BE2C (cell line): ENCODE measurements around a stretch of chrX.

- RRBS: no CpG with 5 or more reads among the region's 63 CpGs
These were observed 1.5 kb downstream of the GTPBP6 start for GRCh38 chrX:316743-317826.

DNA sequence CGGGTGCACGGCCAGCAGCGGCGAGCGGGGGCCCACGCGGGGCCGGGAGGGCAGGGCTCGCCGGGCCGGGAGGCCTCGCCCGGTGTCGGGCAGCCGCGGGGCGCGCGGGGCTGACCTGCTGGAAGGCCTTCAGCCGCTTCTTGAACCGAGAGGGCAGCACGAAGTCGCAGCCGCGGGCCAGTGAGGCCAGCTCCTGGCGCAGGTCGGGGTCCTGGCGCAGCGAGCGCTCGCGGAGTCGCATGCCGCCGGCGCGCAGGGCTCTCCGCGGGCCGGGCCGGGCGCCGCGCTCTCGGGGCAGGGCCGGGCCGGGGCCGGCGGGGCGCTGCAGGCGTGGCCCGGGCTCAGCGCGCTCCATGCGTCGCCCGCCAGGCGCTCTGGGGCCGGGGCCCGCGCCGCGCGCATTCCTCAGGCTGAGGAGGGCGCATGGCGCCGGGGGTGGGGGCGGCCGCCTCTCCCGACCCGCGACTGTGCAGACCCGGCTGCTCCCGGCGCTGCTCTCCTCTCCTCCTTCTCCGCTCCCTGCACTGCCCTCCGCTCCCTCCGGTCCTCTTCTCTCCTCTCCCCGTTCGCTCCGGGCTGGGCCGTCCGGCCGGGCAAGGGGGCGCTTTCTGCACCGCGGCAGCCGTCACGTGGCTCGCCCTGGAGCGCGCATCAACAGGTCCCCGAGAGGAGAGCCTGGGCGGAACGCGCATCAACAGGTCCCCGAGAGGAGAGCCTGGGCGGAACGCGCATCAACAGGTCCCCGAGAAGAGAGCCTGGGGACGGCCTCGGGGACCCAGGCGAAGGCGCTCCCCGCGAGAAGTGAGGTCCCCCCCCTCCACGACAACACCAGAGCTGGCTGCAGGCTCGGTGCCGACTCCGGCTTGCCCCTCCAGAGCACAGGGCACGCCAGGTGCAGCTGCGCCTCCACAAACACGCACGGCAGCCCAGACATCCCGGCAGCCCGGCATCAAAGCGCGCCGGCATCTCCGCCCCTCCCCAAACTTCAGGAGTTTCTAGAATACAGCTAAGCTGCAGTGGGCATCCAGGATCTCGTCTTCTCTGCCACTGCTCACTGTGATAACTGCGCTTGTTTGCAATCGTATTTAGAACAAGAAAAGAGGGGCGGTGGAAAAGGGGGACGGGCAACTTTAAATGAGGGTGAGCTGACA lies 12.9 kb downstream of the PPP2R3B start:
- RRBS: 3% methylated on average over 30 of the region's 126 CpGs

DNA sequence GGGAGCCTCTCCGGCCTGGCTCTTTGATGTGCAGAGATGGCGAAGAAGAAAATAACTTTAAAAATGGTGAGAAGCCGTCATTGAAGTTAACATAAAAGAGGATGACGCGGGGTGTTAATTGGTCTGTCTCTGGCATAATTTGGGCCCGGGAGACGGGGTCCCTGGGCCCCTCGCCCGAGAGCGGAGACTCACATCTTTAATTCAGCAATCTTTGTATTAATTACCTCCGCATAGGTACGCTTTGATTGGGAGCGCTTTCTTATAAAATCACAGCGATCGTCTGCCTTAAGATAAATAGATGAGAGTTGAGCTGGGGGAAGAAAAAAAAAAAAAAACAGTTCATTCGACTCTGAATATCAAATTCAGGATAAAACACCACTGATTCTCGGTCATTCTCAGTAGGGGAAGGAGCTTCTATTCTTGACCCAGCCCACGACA lies 48.5 kb upstream of the PPP2R3B start:
- RRBS: 86% methylated on average over 1 of the region's 18 CpGs

GRCh38 chrX:1249126-1250040 lies 19.2 kb upstream of the CSF2RA start:
- RRBS: 22% methylated on average over 5 of the region's 25 CpGs

- RRBS: no CpG with 5 or more reads among the region's 11 CpGs
These were observed 25.5 kb downstream of the IL3RA start for GRCh38 chrX:1361761-1362781.

- RRBS: no CpG with 5 or more reads among the region's 5 CpGs
These were observed 3.7 kb downstream of the SLC25A6 start for GRCh38 chrX:1388154-1388595.

GRCh38 chrX:1464704-1465870 lies 12.4 kb upstream of the ASMTL start:
- RRBS: 2% methylated on average over 17 of the region's 60 CpGs

GRCh38 chrX:1480777-1481177 lies 28.1 kb upstream of the ASMTL start:
- RRBS: no CpG with 5 or more reads among the region's 10 CpGs

DNA sequence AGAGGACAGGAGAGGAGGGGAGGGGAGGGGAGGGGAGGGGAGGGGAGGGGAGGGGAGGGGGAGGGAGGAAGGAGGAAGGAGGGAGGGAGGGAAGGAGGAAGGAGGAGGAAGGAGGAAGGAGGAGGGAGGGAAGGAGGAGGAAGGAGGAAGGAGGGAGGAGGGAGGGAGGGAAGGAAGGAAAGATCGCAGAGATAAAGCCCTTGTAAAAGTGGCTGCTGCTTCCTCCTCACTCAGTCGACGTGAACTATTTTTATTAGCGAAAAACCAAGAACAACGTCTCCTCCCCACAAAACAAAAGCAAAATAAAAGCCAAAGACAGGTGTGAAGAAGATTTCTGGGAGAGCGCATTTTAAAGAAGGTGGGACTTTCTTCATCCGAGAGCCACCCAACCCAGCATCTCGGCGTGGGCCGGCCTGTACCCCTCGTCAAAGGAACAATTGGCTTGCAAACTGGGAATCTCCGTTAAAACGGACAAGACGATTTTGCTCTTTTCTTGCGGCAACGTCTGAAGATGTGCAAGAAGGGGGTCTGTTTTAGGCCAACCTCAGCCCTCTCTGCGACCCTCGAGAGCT lies 40.7 kb upstream of the ASMTL start:
- RRBS: no CpG with 5 or more reads among the region's 18 CpGs

- RRBS: no CpG with 5 or more reads among the region's 8 CpGs
These were observed 12.6 kb downstream of the P2RY8 start for GRCh38 chrX:1523977-1525284.

- RRBS: 9% methylated on average over 3 of the region's 23 CpGs
These were observed 9.8 kb upstream of the P2RY8 start for GRCh38 chrX:1546521-1547516.

- RRBS: no CpG with 5 or more reads among the region's 8 CpGs
These were observed 10.7 kb upstream of the ASMT start for GRCh38 chrX:1604198-1604607.

DNA sequence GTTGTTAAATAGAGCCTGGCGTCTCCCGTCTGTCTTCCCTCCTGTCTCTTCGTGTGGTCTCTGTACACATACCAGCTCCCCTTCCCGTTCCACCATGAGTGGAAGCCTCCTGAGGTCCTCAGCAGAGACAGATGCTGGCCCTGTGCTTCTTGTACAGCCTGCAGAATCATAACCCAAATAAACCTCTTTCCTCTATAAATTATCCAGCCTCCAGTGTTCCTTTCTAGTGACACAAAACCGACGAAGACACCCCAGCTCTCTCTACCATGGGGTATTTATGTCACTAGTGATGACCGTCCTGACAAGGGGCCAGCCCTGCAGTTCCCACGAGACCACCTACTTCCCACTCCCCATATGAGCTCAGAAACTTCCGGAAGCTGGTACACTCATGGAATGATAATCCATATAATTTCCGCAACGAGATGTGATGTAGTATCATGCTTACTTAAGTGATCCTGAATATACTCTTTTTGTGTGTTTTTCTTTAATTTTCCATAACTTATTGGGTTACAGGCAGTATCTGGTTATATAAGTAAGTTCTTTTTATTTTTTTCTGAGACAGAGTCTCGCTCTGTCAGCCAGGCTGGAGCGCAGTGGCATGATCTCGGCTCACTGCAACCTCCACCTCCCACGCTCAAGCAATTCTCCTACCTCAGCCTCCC lies 162.0 kb downstream of the DHRSX start:
- RRBS: no CpG with 5 or more reads among the region's 15 CpGs

DNA sequence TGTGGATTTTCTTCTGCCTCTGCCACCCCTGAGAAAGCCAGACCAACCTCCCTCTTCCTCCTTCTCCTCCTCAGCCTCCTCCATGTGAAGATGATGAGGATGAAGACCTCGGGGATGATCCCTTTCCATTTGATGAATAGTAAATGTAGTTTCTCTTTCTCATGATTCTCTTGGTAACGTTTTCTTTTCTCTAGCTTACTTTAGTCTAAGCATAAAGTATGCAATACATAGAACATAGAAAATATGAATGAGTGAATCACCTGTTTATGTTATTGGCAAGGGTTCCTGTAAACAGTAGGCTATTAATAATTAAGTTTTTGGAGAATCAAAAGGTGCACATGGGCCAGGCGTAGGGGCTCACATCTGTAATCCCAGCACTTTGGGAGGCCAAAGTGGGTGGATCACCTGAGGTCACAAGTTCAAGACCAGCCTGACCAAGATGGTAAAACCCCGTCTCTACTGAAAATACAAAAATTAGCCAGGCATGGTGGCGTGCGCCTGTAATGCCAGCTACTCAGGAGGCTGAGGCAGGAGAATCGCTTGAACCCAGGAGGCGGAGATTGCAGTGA lies 144.1 kb downstream of the DHRSX start:
- RRBS: no CpG with 5 or more reads among the region's 8 CpGs

DNA sequence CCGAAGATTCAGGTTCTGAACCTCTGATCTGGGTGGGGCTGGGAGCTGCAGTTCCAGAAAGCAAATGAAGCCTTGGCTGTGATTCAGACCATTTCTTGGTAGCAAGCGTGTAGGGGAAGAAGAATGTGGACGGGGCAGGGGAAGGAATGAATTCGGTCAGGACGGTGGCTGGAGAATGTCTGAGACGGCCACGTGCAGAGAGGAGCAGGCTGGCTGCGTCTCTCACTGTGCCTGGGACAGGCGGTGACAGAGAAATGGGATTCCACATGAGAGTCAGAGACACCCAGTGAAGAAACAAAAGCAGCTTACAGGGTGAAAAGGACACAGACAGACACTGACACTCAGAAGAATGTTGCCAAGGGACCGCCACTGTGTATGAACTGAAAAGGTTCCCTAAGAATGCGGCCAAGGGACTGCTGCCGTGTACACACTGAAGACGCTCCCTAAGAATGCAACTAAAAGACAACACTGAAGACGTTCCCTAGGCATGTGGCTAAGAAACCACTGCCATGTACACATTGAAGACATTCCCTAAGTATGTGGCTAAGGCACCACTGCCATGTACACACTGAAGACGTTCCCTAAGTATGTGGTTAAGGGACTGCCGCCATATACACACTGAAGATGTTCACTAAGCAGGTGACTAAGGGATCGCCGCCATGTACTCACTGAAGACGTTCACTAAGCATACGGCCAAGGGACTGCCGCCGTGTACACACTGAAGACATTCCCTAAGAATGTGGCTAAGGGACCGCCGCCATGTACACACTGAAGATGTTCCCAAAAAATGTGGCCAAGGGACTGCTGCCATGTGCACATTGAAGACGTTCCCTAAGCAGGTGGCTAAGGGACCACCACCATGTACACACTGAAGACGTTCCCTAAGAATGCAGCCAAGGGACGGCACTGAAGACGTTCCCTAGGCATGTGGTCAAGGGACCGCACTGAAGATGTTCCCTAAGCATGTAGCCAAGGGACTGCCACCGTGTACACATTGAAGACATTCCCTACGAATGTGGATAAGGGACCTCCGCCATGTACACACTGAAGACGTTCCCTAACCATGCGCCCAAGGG lies 49.0 kb downstream of the DHRSX start:
- RRBS: no CpG with 5 or more reads among the region's 34 CpGs

GRCh38 chrX:2485885-2486448 lies 14.8 kb downstream of the DHRSX start:
- RRBS: 94% methylated on average over 4 of the region's 13 CpGs

- RRBS: no CpG with 5 or more reads among the region's 16 CpGs
These were observed 11.4 kb downstream of the DHRSX start for GRCh38 chrX:2489340-2489725.

GRCh38 chrX:2609729-2609840 lies 81.5 kb upstream of the CD99 start:
- RRBS: no CpG with 5 or more reads among the region's 5 CpGs

- RRBS: no CpG with 5 or more reads among the region's 8 CpGs
These were observed 26.4 kb upstream of the CD99 start for GRCh38 chrX:2664656-2665075.

GRCh38 chrX:2823692-2824453 lies 4.9 kb upstream of the GYG2 start:
- RRBS: 46% methylated on average over 2 of the region's 15 CpGs